Smooth muscle cell (in vitro differentiated cells): ENCODE measurements around the genes ALKBH3, ACCSL and MAPK8IP1.

DNA sequence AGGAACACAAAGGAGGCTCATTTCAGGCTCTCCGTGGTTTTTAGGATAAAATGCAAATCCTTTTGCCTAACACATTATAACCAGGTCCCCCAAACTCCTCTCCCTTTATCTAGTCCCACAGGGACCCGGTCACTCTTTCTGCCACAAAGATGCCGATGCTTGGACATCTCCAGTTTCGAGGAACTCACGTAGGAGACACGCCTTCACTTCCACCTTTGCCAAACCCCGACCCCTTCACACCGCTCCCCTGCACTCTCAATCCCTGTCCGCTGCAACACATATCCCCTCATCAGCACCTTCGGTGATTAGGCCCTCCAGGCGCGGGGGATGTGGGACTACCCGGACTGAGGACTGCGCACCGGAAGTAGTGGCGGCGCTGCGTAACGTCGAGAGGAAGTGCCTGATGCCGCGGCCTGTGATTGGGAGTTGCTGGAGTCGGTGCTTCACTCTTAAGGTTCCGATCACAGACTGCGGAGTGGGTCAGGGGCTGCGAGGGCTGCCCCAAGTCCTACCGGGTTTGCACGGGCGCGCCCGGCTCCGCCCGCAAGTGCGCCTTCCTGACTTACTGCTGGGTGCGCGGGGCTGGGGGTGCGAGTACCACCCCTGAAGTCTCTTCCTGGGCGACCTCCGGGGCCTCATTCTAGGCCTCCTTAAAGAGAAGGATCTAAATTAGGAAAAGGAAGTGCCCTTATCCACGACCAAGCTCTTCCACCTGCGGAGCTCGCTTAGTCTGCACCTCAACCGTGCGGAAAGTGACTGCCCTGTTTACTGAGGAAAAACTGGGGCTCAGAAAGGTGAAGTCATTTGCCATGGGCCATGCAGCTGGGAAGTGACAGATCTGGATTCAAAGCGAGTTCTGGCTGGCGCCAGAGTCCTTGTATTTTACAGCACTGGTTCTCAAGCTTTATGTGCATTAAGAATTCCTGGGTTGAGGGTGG lies at the start of gene ALKBH3:
Gene ALKBH3 (plus strand): TSS at position 446 of the 938 bp plus-strand sequence.
- RAMPAGE, long total RNA: start-site peak on the plus strand centred at position 475 of the sequence, 31 bp wide, 66 and 53 reads in 2 replicates

DNA sequence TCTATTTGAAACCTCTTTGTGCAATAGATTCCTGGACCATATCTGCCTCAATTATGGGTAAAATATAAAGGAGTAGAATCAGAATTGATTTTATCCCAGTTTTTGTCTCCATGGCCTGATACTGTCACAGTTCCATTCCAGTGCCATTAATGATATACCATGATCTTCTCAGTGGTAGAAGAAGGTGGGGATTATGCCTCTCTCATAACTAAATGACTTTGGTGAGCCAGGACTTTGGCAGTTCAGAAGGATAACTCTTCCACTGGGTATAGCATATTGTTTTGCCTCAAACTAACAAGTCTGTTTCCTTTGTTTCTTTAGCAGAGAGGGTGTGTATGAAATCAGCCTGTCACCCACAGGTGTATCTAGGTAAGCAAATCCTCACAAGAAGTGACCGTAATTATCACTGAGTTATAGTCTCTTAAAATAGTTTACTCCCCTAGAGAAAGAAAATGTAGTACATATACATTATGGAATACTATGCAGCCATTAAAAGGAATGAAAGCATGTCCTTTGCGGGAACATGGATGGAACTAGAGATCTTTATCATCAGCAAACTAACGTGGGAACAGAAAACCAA lies 5.7 kb downstream of the ALKBH3 start:
- RAMPAGE, long total RNA: no peak

DNA sequence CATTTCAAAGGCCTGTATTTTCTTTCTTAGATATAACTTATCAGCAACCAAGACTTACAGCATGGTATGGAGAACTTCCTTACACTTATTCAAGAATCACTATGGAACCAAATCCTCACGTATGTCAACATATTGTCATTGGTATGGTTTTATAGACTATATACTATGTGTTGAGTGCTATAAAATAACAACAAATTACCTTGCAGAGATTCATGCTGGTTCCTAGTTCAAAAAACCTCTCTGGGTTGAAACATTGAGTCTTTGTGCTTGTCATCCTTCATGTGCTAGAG lies 11.3 kb downstream of the ALKBH3 start:
- RAMPAGE, long total RNA: no peak

- RAMPAGE, long total RNA: no peak
Observed at GRCh38 chr11:43921790-43922756, 20.4 kb upstream of the C11orf96 start.

DNA sequence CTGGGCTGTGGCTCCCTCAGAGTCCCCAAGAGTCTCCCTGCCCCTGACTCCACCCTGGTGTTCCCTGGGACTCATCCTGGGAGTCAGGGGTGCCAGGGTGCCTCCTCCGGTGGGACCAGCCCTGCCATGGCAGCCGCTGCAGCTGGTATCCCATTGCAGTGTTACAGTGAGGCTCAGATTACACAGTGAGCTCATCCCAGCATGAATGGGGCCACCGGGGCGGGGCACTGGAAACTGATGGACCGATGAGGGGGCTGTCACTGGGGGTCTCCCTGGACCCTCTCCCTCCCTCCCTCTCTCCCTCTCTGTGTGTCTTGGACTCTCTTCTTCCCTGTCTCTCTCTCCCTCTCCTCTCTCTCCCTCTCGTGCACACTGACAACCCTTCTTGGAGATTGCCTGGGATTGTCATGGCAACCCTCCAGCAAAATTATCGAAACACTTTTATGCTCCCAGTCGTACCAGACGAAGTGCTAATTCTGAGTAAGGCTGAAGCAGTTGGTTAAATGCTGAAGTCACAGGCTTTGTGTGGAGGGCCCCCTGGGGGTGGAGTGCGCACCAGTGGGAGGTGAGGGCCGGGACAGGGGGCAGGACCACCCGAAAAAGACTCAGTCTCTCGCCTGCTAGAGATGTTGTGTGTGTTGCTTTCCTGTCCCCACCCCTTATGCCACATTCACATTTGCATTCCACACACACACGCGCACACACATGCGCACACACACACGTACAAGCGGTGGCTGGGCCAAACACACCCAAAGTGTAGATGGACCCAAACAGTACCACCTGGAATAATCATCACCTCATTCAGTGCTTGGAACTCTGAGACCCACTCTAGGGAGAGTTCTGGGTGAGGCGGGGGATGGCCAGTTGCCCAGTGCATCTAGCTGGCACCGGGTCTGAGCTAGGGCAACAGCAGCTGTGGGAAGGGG lies 8.4 kb upstream of the C11orf96 start:
- RAMPAGE, long total RNA: no peak

DNA sequence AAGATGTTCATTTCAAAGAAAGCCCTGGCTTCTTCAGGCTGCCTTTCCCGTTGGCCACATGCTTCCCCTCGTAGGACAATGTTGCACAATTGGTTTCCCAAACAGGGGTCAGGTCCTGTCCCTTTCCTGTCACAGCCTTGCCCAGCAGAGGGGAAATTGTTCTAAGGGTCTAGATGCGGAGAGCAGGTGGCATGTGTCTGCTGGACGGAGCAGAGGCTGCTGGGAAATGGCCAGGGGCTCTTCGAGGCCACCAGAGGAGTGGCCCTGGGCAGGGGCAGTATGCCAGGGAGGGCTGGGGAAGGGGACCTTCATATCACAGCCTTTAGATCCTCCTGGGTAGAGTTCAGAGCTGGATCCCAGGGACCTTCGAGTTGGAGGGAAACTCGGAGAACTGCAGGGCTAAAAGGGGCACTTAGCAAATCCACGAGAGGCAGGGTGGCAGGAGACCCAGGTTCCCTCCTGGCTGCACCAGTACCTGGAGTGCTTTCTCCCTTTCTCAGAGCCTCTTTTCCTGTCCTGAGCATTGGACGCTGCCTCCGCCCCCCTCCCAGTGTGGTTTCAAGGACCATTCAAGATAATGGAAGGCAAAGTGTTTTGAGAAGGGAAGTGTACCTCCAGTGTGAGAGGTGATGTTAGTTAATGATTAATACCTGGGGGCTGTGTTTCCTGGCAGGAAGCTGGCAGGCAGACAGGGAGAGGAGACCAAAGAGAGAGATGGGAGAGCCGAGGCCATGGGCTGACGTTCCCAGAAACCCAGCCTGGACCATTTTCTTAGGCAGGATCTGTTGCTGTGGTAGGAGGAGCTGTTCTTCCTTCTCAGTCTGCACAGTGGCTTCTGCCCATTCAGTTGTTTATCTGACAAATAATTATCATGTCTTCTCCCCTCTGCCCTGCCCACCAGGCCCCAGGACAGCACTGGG lies 42.5 kb downstream of the C11orf96 start:
- RAMPAGE, long total RNA: no peak

GRCh38 chr11:44047766-44048156 lies at the start of gene ACCSL:
TSS of gene ACCSL (plus strand) at chr11:44047981.
- RAMPAGE, long total RNA: no peak

- RAMPAGE, long total RNA: no peak
Observed at GRCh38 chr11:44531146-44531760, 34.2 kb upstream of the CD82 start.

- RAMPAGE, long total RNA: no peak
Observed at GRCh38 chr11:44564955-44565420, 475 bp upstream of the CD82 start.

- RAMPAGE, long total RNA: no peak
Observed at GRCh38 chr11:44754121-44754745, 27.5 kb downstream of the TSPAN18 start.

DNA sequence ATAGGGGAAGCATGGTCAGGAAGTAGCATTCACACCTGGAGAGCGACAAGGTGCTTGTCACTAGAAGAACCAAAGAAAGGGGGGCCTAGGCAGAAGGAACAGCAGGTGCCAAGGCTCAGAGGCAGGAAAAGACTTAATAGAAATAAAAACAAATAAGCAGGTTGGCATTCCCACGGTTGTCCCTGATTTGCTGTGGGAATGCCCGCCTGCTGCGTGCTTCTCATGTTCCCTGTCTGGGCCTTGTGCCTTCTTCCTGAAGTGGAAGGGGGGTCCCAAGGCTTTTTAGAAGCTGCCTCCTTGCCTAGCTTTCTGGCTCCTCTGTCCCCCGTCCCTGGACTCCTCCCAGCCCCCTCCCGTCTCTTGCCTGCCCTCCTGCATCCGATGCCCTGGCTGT lies 54.7 kb upstream of the PRDM11 start:
- RAMPAGE, long total RNA: no peak

DNA sequence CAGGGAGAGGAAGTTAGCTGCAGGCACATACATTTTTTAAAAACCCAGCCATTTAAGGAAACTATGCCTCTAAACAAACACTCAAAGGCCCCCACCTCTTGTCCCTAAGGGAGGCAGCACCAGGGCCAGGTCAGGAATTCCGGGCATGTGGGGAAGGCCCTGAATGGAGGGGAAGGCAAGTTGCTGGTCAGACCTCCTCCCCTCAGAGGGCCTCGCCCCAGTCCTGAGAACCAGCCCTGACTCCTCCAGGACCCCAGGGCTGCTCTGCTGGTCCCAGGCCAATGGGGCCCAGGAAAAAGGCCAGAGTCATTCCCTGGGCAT lies 54.4 kb upstream of the PRDM11 start:
- RAMPAGE, long total RNA: no peak

DNA sequence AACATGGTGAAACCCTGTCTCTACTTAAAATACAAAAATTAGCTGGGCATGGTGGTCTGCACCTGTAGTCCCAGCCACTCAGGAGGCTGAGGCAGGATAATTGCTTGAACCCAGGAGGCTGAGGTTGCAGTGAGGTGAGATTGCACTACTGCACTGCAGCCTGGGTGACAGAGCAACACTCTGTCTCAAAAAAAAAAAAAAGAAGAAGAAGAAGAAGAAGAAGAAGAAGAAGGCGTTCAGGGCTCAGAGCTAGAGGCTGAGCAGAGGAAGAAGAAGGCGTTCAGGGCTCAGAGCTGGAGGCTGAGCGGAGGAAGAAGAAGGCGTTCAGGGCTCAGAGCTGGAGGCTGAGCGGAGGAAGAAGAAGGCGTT lies 45.1 kb upstream of the PRDM11 start:
- RAMPAGE, long total RNA: no peak

GRCh38 chr11:45108360-45108718 lies 38.1 kb upstream of the PRDM11 start:
- RAMPAGE, long total RNA: no peak

- RAMPAGE, long total RNA: no peak
Observed at GRCh38 chr11:45155038-45155801, 8.8 kb downstream of the PRDM11 start.

- RAMPAGE, long total RNA: no peak
Observed at GRCh38 chr11:45280243-45280837, 5.8 kb downstream of the SYT13 start.

DNA sequence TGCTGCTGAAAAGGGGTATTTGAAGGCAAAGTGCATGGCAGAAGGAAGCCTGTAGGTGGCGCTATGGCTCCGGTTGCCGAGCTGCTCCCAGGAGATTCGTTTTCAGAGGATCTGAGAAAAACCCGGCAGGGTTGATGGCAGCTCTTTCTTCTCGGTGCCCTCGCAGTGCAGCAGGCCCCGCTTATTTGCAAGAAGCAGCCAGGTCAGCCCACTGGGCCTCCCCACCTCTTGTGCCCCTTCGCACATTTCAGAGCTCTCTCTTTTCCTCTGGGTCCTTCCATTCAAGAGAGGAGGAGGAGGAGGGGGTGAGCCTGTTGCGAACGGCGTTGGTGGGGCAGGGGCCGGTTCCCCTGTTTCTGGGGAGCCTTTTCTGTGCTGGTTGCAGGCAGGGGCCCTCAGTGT lies 85.2 kb upstream of the SYT13 start:
- RAMPAGE, long total RNA: no peak

DNA sequence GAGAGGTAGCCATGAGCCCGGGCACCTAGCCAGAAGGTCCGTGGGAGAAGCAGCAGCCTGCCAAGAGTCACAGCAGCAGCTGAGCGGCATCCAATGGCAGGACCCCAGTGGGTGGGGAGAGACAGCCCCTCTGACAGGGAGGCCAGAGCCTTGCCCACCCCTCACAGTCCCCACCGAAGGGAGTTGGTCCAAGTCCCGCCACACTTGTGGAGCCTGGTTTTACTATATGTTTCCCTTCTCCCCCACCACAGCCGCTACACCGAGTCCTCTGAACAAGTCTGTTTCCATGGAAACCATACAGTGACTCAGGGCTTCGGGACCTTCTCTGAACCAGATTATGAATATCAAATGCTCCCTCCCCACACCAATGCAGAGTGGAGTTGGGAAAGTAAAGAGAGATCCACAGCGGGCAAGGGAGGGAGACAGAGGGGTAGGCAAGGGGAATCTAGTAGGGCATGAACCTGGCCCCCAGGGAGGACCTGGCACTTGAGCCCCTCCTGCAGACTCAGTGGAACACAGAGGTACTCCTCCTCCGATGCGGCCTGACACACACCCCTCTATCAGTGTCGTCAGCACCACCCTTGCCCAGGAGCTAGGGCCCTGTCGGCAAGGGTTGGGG lies 2.6 kb downstream of the CHST1 start:
- RAMPAGE, long total RNA: no peak

DNA sequence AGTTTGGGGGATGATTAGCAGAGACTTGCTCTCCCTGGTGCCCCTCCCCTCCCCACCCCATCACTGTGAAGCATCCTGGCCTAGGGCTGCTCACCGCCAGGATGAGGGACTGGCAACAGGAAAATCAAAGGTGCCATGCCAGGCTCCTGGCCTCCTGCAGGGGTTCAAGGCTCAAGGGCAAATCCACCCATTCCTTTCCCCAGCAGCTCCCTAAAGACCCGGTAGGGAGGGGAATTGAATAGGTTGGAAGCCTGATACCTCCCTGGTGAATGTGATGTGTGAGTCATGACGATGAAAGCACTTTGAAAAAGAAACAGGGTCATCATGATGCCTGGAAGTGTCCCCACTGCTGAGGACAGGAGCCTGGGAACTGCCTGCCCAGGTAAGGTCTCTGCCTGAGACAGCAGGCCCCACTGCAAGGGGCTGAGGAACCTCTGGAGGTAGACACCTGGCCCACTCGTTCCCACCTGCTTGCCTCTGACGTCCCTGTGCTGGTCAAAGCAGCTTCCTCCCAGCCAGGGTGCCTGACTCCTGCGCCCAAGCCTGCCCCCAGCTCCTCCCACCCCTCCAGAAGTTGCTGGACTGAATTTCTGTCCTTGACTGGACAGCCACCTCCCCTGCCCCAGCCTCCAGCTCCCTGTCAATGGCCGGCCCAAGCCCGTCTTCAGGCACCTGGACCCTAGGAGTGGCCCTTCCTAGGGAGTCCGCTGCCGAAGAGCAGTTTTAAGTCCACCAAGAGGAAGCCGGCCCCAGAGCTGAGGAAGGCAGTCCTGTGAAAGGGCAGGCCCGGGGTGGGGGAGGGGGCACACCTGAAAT lies 1.6 kb downstream of the CHST1 start:
- RAMPAGE, long total RNA: no peak

DNA sequence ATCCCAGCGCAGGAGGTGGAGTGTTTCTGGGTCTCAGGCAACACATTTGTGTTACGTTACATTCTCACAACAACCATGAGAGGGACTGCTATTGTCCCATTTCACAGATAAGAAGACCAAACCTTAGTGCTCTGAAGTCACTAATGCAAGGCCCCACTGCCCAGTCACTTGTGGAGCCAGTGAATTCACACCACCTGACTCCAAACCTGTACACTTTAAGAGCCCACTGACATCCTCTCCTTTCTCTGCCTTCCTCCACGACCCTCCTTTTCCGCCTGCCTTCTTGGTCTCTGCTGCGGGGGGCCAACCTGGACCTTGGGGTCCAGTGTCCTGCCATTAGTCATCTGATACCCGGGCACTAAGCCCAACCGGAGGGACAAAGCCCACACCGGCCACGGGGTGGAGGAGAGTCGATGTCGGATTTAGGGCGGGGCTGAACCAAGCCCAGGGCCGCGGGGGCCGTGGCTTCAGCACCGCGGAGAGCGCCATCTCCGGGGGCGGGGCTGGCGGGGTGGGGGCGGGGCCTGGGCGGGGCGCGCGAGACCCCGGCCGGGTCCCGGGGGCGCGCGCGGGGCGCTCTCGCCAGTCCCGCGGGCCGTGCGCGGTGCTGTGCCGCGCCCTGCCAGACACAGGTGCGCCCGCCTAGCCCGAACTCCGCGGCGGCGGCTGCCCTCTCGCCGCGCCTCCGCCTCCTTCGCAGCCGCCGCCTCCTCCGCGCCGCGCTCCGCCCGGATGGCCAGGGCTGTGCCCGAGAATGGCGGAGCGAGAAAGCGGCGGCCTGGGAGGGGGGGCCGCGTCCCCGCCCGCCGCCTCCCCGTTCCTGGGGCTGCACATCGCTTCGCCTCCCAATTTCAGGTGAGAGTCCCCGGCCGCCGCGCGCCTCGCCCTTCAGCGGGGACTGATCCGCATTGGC lies at the start of gene MAPK8IP1:
Gene MAPK8IP1 (plus strand): TSS at position 585 of the 913 bp plus-strand sequence.
- RAMPAGE, long total RNA: no peak